ENCODE measurements around the genes STIL and ELAVL4.

- PRO-cap: bidirectional peak, plus-strand start at chr1:47235666, minus-strand start at chr1:47235526
Measured at GRCh38 chr1:47234924-47235853, 3.2 kb upstream of the TAL1 start.

- PRO-cap: unidirectional peak, plus-strand start at chr1:47313734; bidirectional peak, plus-strand start at chr1:47314511, minus-strand start at chr1:47314124
Measured at GRCh38 chr1:47313262-47314649, at the start of gene STIL. TSS of gene STIL (minus strand) at chr1:47314147.

GRCh38 chr1:47432193-47433075 lies 5.4 kb upstream of the FOXD2 start:
- PRO-cap: unidirectional peak, plus-strand start at chr1:47432305; bidirectional peak, plus-strand start at chr1:47432673, minus-strand start at chr1:47432637

DNA sequence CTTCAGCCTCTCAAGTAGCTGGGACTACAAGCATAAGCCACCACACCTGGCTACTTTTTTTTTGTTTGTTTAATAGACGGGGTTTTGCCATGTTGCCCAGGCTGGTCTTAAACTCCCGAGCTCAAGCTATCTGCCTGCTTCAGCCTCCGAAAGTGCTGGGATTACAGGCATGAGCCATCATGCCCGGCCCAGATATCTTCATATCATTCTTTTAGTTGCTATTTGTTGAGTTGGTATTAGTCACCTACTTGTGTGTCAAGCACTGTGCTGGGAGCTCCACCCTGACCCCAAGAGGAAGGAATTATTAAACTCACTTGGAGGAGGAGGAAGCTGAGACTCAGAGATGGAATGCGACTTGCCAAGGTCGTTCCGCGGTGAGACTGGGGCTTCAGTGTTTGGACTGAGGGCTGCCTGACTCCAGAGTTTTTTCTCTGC lies 131.9 kb downstream of the FOXD2 start:
- PRO-cap: unidirectional peak, plus-strand start at position 333 of the sequence

GRCh38 chr1:50108363-50109118 lies at the start of gene ELAVL4:
TSS of gene ELAVL4 (plus strand) at chr1:50108920.
- PRO-cap: no peak

GRCh38 chr1:50527501-50528220 lies 104.4 kb upstream of the DMRTA2 start:
- PRO-cap: no peak

GRCh38 chr1:50539316-50539913 lies 116.2 kb upstream of the DMRTA2 start:
- PRO-cap: no peak

GRCh38 chr1:50842699-50843483 lies 117.2 kb downstream of the FAF1 start:
- PRO-cap: no peak

- PRO-cap: no peak
Measured at GRCh38 chr1:50970336-50970615, 231 bp downstream of the CDKN2C start.

DNA sequence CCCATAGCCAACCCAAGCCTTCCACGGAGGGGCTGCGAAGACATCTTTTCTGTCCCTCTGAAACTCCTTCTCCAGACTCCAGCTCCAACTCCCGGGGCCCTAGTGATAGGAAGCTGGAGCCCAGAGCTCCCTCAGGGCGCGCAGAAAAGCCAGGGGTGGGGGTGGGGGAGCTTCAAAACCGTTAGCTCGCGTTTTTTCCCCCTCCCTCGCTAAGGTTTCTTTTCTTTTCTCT lies 7.2 kb downstream of the CDKN2C start:
- PRO-cap: no peak

DNA sequence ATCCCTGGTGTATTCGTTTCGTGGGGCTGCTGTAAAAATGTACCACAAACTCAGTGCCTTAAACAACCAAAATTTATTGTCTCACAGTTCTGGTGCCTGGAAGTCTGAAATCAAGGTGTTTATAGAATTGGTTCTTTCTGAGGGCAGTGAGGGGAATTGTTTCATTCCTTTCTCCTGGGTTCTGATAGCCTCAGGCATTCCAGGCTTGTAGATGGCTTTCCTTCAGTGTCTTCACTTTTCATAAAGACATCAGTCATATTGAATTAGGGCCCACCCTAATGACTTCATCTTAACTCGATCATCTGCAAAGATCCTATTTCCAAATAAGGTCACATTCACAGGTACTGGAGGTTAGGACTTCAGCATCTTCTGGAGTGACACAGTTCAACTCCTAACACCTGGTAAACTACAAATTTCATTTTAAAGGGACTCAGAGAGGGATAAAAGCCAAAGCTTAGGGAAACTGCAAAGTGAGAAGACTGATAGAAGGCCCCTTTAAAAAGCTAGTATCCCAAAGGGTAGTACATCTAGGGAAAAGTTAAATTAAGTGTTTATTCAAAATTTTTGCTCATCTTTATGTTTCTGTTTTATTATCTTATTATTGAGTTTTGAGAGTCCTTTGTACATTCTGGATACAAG lies 15.1 kb downstream of the CDKN2C start:
- PRO-cap: no peak

DNA sequence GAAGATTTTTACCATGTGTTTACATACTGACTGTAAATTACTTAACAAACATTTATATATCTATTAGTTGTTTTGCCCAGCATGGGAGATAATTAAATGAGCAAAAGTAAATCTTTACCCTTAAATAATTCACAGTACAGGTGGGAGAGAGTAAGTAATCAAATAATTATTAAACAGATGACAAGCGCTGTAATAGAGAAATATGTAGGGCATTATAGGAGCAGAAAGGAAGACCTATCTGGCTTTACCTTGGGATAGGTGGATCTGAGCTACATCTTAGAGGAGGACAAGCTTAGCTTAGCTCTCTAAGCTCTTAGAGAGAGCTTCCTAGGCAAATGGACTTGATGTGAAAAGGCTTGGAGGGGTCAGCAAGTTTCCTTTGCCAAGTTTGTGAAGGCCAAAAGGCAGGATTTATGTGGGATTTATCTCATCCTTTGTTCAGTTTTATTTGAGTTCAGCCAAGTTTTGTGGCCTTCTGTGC lies 26.2 kb upstream of the RNF11 start:
- PRO-cap: no peak

DNA sequence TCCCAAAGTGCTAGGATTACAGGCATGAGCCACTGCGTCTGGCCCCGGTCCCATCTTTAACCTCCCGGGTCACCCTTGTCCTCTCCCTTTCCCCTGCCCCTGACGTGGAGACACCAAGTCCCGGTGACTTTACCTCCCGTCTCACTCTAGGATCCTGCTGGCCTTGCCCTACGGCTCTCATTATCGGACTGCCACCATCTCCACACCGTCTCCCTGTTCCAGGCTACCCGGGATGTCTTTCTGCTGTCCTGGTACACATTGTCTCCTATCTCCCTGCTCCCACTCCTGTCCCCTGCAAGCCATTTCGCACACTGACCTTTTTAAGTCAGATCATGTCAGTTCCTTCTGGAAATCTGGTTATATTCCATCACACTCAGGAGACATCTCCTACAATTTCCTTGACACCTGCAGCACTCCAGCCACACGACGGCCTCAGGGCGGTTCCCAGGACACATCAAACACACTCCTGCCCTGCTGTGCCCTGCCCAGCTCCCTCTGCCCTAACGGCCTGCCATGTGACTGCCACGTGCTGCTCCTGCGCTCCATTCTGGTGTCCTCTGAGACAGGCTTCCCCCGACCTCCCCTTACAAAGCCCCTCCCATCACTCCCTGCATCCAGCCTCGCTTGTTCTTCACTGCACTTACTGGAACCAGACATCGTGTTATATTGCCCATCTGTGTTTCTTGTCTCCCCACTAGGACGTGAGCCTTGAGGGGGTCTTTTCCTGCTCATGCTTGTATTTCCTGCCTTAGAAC lies 32.7 kb downstream of the TTC39A start:
- PRO-cap: no peak

- PRO-cap: no peak
Measured at GRCh38 chr1:51516945-51517796, 1.9 kb downstream of the EPS15 start.

DNA sequence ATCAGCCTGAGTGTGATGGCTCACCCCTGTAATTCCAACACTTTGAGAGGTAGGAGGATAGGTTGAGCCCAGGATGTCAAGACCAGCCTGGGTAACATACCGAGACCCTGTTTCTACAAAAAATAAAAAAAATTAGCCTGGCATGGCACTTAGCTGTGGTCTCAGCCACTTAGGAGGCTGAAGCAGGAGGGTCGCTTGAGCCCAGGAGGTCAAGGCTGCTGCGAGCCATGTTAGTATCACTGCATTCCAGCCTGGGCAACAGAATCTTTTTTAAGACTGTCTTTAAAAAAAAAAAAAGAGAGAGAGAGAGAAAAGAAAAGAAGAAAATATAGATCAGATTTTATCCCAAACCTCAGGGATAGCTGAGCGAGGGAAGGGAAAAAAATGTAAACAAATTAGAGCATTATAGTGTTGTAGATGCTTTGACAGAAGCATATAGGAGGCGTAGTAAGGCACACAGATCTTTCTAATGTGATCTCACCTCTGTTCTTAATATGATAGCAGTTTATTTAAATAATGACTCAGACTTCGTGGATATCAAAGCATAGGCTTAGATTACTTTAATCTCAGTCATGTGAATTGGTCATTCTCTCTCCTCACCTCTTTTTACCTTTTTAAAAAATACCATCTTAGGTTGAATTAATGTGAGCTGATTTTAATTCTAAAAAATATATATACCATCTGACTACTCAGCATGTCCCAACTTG lies 76.4 kb downstream of the OSBPL9 start:
- PRO-cap: no peak

DNA sequence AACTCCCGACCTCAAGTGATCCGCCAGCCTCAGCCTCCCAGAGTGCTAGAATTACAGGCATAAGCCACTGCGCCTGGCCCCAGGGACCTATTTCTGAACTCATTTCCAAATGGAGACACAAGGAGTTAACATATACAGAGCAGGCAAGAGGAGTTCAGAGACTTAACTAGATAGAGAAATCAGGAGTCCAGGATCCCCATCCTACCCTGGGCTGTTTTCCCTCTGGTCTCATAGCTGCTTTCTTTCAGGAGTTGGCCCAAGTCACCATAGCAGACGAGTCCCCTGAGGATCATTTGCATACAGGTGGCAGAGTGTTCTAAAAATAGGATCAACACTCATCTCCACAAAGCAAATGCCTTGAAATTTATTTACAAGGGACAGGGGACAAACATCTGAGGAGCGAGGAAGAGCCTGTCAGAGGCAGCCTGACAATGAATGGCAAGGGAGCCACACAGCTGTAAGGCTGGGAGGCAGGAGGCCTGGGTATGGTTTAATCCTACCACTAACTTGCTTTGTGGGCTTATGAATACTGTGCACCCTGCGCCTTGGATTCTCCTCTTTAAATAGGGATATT lies 34.8 kb downstream of the RAB3B start:
- PRO-cap: bidirectional peak, plus-strand start at position 387 of the sequence, minus-strand start at position 232 of the sequence

DNA sequence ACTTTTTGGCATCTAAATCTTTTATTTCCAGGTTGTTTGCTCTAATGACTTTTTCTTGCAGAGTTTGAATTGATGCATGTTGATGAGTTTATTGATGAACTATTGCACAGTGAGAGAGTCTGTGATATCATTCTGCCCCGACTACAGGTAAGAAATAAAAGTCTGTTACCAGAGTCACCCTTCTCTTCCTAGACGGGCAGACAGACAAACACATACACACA lies 6.6 kb downstream of the PRPF38A start:
- PRO-cap: no peak

DNA sequence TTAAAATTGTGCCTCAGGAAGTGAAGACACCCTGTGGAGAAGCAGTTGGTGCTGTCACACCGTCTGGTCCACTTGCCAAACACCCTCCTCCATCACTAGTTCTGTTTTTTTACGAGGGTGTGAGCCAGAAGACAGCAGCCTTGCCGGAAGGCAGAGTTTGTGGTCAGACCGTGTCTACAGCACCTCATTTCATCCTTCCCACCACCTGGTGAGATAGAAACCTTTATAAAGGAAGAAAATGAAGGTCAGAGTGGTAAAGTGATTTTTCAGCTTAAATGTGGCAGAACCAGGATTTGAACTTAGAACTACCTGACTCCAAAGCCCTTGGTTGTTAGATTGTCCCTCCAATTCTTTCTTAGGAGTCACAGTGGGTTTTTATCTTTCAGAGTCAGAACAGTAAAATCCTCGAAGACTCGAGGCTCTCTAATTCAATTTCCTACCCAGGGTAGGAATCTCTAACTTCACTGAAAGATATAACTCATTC lies 4.6 kb downstream of the SHISAL2A start:
- PRO-cap: no peak

GRCh38 chr1:52911397-52912316 lies 9.9 kb downstream of the ECHDC2 start:
- PRO-cap: no peak

GRCh38 chr1:53073570-53074527 lies 11.8 kb downstream of the PODN start:
- PRO-cap: no peak

All from colonic mucosa (tissue), 1 donor.